NALM6 (cell line): Measurements from ENCODE around the genes GPR82, SLC9A7 and ZNF157.

DNA sequence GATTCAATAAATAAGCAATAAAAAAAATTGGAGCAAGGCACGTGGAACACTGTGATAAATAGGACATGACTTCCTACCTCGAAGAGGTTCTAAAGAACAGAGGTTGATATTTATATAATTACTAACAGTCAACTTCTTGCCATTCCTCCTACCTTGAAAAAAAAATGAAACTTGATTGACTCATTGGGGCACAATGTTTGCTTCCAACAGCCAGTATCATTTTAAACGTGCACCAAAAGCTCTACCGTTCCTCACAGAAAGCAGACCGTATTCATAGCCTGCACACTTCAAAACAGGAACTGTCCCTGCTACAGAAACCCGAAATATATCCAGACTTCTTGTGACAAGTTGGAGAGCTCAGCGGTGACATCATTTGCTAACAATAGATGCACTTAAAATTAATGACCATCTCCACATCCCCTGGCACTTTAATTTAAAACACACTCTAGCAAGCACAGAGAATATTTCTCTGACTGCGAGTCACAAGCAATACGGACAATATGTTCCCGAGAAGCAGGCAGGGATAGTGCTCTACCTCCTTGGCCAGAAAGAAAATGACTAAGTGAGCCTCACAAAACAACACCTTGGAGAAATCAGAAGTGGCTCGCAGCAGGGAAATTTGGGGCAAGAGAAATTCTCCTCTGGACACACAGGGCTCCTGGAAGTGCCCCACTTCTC, 2.4 kb downstream of the NYX start:
- PRO-cap = no peak

GRCh38 chrX:41474544-41475056, 27.5 kb downstream of the NYX start:
- PRO-cap = no peak

- PRO-cap = no peak
Measured at GRCh38 chrX:41723907-41724483, at the start of gene GPR82. Gene GPR82 (plus strand): TSS chrX:41724181.

DNA sequence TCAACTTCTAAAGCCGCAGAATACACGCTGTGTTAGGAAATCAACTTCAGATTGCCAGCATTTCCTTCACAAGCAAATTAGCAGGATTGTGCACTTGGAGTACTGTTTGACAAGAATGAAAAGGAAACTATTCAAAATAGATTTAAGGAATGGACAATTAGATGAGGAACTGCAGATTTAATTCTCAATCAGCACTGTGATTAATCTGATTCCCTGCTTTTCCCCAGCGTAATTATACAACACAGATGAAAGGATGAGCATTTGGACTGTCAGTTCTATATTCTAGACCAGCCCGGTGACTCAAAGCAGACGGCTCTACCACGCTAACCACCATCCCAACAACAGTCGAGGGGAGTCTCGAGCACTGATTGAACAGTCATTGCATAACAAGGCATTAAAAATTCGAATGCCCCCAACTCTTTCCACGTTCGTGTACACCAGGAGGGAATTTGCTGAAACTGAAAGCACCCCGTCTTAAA, 1.4 kb downstream of the CASK start:
- PRO-cap = no peak

DNA sequence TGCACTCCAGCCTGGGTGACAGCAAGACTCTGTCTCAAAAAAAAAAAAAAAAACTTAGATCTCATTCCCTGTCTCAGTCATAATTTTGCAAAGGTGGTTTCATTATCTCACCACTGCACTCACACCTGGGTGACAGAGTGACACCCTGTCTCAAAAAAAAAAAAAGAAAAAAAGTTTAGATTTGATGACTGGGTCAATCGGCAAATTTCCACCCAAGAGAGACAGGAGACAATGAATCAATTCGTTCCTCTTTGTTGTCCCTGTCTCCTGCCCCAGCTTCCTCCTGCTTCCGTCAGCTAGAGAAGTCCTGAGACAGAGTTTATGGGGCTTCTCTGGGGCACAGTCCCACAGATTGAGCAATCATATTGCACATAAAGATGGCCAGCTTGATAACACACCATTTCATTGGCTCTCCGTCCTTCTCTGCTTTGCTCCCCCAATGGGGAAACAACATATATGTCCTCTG, 78.3 kb upstream of the FUNDC1 start:
- PRO-cap = no peak

GRCh38 chrX:44872042-44873111, 611 bp upstream of the KDM6A start:
- PRO-cap = unidirectional peak, plus-strand start at chrX:44872141; bidirectional peak, plus-strand start at chrX:44872458, minus-strand start at chrX:44872426; bidirectional peak, plus-strand start at chrX:44872587, minus-strand start at chrX:44872589; bidirectional peak, plus-strand start at chrX:44873220, minus-strand start at chrX:44872891

GRCh38 chrX:44915699-44916033, 42.7 kb downstream of the KDM6A start:
- PRO-cap = no peak

GRCh38 chrX:44954340-44954890, 81.4 kb downstream of the KDM6A start:
- PRO-cap = no peak

DNA sequence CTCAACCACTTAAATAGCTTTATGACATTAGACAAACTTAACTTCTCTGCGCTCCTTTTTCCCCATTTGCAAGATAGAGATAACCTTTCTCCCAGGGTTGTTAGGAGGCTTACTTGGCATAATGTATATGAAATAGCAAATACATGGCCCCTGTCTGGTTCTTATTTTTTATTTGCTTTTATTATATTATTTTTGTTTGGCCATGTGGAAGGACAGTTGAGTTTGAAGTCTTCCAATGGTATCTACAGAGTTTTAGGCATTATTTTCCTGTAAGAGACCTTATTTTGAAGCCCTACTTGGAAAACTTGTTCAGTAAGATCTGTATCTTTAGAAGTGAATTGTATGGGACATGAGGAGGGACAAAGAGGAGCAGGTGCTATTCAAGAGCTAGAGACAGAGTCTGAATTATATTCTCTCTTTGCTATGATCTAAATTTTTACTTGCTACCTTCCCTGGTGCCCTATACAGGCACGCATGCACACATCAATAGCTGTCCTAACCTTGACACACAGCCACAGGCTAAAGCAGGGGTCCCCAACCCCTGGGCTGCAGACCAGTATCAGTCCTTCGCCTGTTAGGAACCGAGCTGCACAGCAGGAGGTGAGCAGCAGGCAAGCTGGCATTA, 95.3 kb downstream of the DIPK2B start:
- PRO-cap = no peak

- PRO-cap = no peak
Measured at GRCh38 chrX:45198153-45199239, 2.2 kb downstream of the DIPK2B start.

DNA sequence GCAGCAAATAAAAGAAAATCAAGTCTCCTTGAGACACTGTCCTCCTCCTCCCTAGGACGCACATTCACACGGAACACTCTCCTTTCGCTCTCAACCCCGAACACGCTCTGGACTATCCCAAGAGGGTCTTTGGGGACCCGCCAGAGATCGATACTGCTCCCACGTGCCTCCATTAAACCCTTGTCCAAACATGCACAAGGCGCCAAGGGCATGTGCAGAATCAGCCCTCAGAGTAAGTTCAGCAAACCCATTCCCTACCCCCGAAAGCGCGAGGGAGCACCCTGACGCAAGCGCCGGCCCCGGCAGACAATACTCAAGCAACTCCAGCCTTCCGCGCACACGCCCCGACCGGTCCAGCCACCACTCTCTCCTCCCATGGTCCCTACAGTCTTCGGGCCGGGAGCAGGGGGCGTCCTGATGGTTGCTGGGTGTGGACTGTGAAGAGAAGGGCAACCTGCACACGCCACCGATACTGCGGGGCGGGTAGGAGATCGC, 596.5 kb upstream of the KRBOX4 start:
- PRO-cap = no peak

DNA sequence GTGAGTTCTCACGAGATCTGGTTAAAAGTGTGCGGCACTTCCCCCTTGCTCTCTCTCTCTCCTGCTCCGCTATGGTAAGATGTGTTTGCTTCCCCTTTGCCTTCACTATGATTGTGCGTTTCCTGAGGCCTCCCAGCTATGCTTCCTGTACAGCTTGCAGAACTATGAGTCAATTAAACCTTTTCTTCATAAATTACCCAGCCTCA, 53.1 kb downstream of the CHST7 start:
- PRO-cap = bidirectional peak, plus-strand start at position 105 of the sequence, minus-strand start at position 73 of the sequence

- PRO-cap = bidirectional peak, plus-strand start at chrX:46759311, minus-strand start at chrX:46759093; bidirectional peak, plus-strand start at chrX:46759588, minus-strand start at chrX:46759374
Measured at GRCh38 chrX:46759054-46759776, at the start of gene SLC9A7. Gene SLC9A7 (minus strand): TSS chrX:46759118.

DNA sequence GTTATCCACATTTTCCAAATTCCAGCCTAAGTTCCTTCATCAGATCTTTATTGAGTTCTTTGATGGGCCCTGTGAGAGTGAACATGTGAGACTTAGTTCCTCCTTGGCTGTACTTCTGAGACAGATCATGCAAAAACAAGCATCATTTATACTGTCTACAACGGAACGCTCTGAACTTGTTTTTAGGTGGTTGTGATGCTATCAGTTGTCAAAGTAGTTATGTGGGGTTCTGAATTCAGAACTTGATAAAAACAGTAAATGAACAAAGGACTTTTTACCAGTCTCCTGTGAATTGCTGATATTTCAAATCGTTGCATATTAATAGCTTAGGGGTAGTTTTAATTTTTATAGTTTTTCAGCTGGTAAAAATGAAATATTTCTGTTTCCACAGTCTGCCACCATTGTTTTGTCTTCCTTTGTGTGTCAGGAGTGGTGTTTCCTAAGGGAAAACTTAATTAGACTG, 49.0 kb downstream of the JADE3 start:
- PRO-cap = bidirectional peak, plus-strand start at position 142 of the sequence, minus-strand start at position 120 of the sequence

GRCh38 chrX:47112219-47113078, 32.1 kb downstream of the NDUFB11 start:
- PRO-cap = no peak

GRCh38 chrX:47217400-47218001, 980 bp upstream of the CDK16 start:
- PRO-cap = bidirectional peak, plus-strand start at chrX:47218052, minus-strand start at chrX:47217790

- PRO-cap = no peak
Measured at GRCh38 chrX:47225492-47226111, 7.1 kb downstream of the CDK16 start.

DNA sequence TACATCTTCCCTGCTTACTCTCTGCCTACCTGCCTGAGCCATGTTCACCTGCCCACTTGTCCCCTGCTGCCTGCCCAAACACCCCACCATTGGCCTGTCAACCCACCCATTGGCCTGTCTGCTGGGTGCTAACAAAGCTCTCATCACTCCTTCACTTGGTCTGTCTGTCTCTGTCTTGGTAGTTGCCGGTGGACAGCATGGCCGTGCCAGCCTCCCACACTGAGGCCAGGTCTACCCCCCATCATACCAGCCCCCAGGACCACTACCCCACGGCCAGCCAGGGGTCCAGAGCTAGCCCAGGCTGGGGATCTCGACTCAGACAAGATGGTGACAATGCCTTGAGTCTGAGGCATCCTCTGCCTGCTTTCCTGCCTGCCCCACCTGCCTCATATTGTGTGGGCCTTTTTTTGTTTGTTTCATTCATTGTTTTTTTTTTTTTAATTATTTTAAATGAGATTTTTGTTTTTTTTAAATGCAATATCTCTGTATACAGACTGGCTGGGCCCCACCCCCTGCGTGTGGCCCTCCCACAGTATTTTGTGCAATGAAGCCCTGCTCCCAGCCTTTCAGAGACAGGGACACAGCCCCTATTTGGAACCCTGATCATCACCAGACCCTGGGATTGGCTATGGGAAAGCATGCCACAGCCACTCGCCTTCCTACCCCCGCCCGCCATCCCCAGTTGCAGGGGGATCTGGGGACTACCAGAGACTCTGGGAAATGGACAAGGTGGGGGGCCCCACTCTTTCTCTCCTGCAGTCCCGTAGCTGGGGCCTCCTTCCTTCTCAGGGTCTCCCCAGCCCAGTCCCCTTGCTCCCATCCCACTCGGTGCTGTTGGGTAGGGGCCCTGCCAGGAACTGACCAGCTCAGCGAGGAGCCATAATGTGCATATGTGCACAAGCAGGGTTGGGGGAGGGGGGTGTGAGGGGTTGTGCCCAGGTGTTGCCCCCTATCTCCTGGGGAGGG, 3.7 kb upstream of the USP11 start:
- PRO-cap = no peak

GRCh38 chrX:47370154-47370657, at the start of gene ZNF157:
Gene ZNF157 (plus strand): TSS chrX:47370578.
- PRO-cap = no peak

DNA sequence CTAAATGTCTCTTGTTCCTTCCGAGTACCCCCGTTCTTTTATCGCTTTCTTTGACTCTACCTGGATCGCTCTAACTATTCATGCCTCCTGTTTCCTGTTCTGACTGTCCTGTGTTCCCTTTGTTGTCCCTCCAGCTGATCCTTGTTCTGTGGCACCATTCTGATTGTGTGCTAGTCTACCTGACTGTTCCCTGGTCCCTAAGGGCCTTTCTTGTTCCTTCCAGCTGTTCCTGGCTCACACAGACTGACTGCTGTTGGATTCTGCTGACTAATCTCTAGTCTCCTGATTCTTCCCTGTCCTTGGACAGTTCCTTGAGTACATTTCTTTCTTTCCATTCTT, 20.6 kb downstream of the ZNF41 start:
- PRO-cap = no peak